GM12891 (cell line): ENCODE measurements around the genes C11orf97, AMOTL1 and SRSF8.

- RRBS: no CpG with 5 or more reads among the region's 3 CpGs
Observed at GRCh38 chr11:93817106-93817532, 33.0 kb downstream of the MED17 start.

DNA sequence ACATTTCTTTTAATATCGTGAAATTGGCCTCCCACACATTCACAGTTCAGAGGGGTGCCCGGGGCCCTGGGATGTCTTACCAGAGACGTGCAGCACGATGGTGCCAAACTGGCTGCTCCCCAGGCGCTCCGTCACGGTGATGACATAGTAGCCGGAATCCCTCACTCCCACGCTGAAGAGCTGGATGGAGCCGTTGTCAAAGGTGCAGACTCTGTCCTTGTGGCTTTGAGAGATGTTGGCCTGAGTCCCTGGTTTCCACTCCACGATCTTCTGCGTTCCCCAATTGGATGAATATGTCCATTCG lies 29.5 kb downstream of the VSTM5 start:
- RRBS: 90% methylated on average over 6 of the region's 13 CpGs

GRCh38 chr11:93849672-93850331 lies 616 bp downstream of the VSTM5 start:
- RRBS: 7% methylated on average over 12 of the region's 47 CpGs

GRCh38 chr11:94128160-94128664 lies 429 bp upstream of the PANX1 start:
- RRBS: no CpG with 5 or more reads among the region's 19 CpGs

- RRBS: no CpG with 5 or more reads among the region's 2 CpGs
Observed at GRCh38 chr11:94129654-94129795, 884 bp downstream of the PANX1 start.

- RRBS: no CpG with 5 or more reads among the region's 3 CpGs
Observed at GRCh38 chr11:94129804-94130022, 1.1 kb downstream of the PANX1 start.

GRCh38 chr11:94183165-94184365 lies 54.9 kb downstream of the PANX1 start:
- RRBS: no CpG with 5 or more reads among the region's 16 CpGs

- RRBS: no CpG with 5 or more reads among the region's 41 CpGs
Observed at GRCh38 chr11:94512237-94512968, at the start of gene C11orf97. Gene C11orf97, plus strand, starts transcription at chr11:94512461.

GRCh38 chr11:94536930-94537393 lies 6.8 kb upstream of the FUT4 start:
- RRBS: no CpG with 5 or more reads among the region's 3 CpGs

GRCh38 chr11:94731995-94732546 lies 36.1 kb upstream of the AMOTL1 start:
- RRBS: no CpG with 5 or more reads among the region's 2 CpGs

DNA sequence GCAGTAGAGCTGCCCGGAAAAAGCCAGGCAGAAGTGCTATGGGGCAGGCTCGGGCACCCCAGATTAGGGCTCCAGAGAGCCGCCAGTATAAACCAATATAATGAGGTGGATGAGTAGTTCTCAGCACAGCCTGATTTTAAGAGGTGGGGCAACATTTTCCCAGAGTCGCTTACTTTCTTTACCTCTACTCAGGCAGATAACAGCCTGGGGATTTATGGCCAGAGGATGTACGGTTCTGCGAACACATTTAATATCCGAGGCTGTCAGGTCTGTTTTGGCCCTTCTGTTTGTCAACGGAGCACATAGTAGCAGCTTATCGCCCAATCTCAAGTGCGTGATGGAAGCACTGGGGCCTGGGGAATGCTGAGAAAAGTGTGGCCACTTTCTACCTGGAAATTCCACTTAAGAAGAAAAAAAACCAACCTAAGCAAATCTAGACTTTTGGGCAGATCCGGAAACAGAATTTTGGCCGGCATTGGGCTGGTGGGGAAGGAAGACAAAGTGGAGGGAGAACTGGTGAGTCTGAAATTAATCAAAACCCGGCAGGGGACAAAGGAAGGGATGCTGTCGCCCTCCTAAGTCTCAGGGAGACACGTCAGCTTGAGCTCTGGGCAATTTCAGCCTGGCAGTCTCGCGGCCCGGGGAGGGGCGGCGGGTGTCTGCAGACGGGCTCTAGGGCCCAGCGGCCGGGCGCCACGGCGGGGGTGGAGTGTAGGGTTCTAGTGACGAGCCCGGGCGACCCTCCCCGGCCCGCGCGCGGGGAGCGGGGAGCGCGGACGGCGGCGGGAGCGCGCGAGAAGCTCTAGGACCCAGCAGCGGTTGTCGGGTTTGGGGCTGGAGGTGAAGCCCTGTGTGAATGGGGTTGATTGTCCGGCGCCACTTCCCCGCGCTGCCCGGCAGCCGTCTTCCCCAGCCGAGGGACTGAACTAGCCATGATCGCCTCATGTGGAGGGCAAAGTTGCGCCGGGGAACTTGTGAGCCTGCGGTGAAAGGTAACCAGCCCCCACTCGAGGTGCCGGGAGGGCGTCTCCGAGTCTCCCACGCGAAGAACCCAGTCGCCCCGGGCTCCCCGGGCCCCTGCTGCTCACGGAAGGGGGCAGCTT lies at the start of gene AMOTL1:
TSS of gene AMOTL1 (plus strand) at position 788 of the 1,103 bp plus-strand sequence.
- RRBS: 6% methylated on average over 23 of the region's 66 CpGs

DNA sequence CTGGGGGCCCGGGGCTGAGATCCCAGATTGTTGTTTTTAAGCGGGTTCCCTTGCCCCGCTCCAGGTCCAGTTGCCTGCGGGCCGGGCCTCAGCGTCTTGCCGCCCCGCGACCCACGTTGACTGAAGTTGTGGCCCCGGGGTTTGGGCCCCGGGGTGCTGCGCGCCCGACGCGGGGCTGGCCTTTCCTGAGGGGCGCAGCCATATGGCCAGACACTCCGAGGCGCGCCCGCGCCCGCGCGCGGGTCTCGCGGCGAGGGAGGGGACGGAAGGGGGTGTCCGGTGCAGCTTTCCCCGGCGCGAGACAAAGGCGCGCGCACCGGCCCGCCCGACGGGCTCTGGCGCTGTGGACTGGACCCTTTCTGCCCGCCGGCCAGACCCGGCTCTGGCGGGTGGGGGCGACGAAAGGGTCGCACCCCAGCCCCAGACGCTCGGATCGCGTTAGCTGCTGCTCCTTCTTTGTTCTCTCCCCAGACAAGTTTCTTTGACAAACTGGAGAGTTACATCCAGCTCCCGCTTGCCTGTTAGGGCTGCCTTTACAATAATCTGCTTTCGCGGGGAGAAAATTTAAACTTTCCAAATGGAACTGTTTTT lies 611 bp downstream of the AMOTL1 start:
- RRBS: 2% methylated on average over 14 of the region's 57 CpGs

- RRBS: 2% methylated on average over 12 of the region's 34 CpGs
Observed at GRCh38 chr11:95066584-95067305, at the start of gene SRSF8. Gene SRSF8, plus strand, starts transcription at chr11:95066919.

- RRBS: 100% methylated on average over 3 of the region's 11 CpGs
Observed at GRCh38 chr11:95149464-95150106, 59.9 kb downstream of the ENDOD1 start.

- RRBS: no CpG with 5 or more reads among the region's 6 CpGs
Observed at GRCh38 chr11:95196389-95197062, 34.5 kb downstream of the SESN3 start.

- RRBS: no CpG with 5 or more reads among the region's 4 CpGs
Observed at GRCh38 chr11:95443570-95443876, 212.5 kb upstream of the SESN3 start.

DNA sequence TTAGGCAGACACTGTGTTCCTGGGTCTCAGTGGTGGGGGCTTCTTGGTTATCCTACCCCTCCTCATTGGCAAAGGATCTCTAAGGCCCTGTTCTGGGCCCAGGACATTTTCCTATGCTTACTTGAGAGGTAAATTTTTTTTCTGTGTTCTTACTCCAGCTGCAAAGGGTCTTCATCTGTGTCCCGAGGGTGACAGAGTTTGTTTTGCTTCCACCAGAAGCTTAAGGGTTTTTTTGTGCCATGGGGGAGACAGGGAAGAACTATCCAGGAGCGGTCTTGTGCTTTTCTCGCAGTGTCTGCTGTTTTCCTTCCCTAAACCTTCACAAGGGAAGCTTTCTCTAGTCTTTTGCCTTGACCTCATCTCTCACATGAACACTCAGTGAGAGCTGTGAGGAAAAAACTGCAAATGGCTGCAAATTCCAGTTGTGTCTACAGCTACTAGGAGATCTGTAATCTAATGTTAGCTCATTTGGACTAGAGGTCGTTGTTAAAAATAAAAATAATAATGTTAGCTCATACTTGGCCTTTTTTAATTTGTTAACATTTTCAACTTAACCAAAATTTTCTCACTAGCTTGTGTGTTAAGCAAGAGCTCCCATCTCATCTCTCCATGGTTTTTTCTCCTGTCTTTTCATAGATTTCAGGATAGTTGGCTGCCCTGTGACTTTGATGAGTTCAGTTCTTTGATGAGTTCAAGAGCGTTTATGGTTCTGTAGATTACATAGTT lies 264.7 kb upstream of the SESN3 start:
- RRBS: no CpG with 5 or more reads among the region's 5 CpGs

- RRBS: no CpG with 5 or more reads among the region's 3 CpGs
Observed at GRCh38 chr11:95688443-95688713, 101.2 kb downstream of the FAM76B start.

DNA sequence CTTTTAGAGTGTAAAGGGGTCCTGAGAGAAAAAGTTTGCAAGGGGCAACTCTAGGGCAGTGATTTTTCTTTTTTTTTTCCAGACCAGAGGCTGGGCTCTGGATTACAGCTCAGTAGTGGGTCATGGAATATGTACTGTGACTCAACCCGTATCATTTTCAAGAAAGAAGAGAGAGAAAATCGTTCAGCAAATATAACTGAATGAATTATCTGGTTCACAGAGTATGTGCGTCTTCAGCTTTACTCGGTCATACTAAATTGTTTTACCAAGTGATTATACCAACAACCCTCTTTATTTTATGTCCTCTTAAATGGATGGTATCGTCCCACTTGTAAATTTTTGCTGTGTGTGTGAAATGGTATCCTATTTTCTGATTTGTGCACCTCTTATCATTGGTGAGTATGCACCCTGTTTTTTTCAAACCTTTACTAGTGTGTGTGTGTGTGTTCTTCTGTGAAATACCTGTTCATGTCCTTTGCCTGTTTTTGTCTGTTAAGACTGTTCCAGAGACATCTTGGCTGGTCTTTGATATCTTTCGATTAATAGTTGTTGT lies 3.9 kb downstream of the CEP57 start:
- RRBS: no CpG with 5 or more reads among the region's 6 CpGs

GRCh38 chr11:95794817-95795405 lies 4.6 kb downstream of the CEP57 start:
- RRBS: no CpG with 5 or more reads among the region's 2 CpGs